Esophagus squamous epithelium (tissue), 4 donors: ENCODE results near the gene RPS25.

- PRO-cap, result no peak
- RAMPAGE, long total RNA, 4 experiments, result no peak in any of the 4 experiments
Measured at GRCh38 chr11:118500811-118501181, 26.5 kb upstream of the TTC36 start.

GRCh38 chr11:118530008-118530813 lies 781 bp upstream of the TMEM25 start:
- PRO-cap, result no peak
- RAMPAGE, long total RNA, 4 experiments, result no peak in any of the 4 experiments

DNA sequence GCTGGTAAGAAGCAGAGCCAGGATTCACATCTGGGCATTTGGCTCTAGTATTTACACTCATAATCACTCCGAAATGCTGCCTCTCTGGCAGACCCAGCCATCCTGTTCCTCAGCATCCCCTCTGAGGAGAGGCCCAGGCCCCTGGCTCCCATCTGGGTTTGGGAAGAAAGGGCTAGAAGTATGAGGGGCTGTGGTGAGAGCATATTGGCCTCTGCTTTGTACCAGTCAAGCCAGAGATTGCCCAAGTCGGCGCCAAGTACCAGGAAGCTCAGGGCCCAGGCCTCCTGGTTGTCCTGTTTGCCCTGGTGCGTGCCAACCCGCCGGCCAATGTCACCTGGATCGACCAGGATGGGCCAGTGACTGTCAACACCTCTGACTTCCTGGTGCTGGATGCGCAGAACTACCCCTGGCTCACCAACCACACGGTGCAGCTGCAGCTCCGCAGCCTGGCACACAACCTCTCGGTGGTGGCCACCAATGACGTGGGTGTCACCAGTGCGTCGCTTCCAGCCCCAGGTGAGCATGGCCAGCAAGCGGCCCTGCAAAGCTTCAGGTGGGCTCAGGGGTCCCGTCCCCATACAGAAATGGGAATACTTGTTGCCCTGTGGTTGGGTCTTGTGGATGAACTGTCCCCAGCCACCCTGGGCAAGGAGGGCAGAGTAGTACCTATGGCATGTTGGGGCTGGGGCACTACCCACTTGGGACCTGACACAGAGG lies 1.9 kb downstream of the TMEM25 start:
- PRO-cap, result no peak
- RAMPAGE, long total RNA, 4 experiments, result no peak in any of the 4 experiments

DNA sequence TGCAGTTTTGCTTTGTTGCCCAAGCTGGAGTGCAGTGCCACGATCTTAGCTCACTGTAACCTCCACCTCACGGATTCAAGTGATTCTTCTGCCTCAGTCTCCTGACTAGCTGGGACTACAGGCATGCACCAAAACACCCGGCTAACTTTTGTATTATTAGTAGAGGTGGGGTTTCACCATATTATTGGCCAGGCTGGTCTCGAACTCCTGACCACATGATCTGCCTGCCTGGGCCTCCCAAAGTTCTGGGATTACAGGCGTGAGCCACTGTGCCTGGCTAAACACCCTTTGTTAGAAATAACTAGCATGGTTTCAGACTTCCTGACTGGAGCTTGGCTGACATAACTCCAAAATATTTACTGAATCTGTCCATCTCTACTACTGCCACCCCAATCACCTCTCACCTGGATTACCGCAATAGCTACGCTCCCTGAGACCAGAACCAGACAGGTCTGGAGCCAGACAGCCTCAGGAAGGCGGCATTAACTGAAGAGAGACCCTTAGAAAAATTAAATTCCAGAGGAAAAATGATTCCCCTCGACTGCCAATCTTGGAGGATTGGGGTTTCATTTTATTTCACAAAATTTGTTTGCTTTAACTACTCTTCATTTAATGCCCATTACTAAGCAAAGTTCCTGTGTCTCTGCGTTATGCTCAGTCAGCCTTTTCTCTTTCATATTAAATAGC lies 13.0 kb downstream of the TMEM25 start:
- PRO-cap, result no peak
- RAMPAGE, long total RNA, 4 experiments, result no peak in any of the 4 experiments

GRCh38 chr11:118571549-118572140 lies 564 bp upstream of the ARCN1 start:
- PRO-cap, result no peak
- RAMPAGE, long total RNA, 4 experiments, result no peak in any of the 4 experiments

DNA sequence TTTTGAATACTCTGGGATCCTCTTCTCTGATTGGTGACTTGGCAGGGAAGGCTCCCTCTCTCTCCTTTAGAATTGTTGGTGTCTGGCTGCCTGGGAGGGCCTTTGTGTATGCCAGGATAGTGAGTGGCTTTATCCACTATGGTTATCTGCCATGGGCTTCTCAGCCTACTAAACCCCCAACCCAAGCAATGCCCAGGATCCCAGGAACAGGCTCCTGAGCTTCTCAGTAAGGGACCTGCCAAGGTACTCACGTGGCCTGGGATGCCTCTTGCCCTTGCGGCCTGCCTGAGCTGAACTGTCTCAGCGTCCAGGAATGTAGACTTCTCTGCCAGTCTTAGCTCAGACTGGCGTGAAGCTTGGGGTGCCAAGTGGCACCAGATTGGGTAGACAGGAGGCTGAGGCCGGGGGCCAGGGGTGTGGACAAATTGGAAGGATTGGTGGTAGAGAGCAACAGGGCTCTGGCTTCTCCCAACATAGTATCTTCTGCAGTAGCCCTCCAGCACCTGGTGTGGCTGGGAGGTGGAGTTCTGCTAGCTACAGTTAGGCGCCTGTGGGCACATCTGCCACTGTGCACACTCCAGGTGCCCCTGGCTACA lies 15.5 kb downstream of the PHLDB1 start:
- PRO-cap, result bidirectional peak, plus-strand start at position 479 of the sequence, minus-strand start at position 297 of the sequence
- RAMPAGE, long total RNA, 4 experiments, result no peak in any of the 4 experiments

DNA sequence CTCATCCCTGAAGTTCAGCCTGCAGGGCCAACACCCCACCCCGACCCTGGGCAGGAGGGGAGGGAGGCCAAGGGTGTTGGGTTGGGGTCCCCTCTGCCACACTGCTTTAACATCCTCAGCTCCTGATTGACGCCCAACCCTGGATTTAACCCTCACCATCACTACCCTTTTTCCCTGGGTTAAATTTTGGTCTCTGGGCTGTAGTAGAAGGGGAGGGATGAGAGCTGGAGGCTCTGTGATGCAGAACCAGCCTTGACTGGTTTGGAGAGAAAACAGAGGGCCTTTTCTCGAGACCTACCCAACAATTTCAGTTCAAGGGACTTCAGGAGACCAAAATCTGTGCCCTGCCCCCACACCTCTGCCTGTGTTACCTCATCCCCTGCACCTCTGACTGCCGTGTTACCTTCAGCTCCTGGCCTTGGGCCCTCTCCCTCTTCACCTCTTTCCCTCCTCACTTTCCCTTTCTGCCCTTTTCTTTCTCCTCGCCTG lies 26.9 kb downstream of the PHLDB1 start:
- PRO-cap, result no peak
- RAMPAGE, long total RNA, 4 experiments, result no peak in any of the 4 experiments

GRCh38 chr11:118660731-118661667 lies 18.5 kb downstream of the TREH start:
- PRO-cap, result no peak
- RAMPAGE, long total RNA, 4 experiments, result no peak in any of the 4 experiments

DNA sequence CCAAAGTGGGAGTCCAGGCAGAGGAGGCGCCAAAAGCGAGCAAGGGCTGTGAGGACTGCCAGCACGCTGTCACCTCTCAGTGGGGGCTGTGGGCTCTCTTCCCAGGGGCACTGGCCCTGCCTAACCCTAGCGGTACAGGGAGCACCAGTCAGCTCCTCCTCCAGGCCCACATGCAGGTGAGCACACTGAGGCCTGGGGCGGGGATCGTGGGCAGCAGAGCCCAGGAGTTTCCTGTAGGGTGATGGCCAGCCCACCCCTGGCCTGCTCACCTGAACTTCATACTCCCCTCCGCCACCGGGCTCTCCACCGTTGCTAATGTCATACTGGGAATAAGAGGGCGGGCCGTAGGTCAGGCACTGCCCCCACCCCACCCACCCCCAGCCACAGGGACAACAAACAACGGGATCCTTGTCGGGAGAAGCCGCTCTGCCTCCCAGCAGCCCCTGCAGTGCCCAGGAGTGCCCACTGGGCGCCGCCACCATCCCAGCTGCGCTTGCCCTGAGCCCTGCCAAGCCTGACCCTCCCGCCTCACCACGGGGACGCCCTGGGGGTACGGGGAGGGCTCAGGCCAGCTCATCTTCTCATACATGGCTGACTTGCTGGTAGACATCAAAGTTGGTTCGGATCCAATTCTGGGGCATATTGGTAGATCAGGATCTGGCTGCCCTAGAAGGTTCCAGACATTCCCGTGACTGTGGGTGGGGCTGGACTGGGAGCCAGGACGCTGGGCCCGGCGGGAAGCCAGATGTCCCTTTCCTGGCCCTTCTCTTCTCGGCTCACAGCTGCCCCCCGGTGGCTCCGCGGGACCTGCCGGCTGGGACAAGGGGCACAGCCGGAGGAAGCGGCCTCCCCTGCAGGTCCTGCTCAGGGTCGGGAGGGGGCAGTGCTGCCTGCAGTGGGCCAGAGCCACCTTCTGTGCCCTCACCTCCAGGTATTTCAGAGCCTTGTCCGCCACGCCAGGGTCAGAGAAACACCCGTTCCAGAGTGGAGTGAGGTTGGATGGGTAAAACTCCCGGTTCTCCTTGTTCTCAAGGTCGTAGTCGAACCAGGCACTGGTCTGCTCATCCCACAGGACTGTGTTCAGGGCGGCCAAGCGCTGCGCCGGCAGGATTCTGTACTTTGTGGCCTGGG lies 10.4 kb upstream of the TREH start:
- PRO-cap, result no peak
- RAMPAGE, long total RNA, 4 experiments, result no peak in any of the 4 experiments

GRCh38 chr11:118699390-118699952 lies 20.0 kb upstream of the TREH start:
- PRO-cap, result bidirectional peak, plus-strand start at chr11:118699757, minus-strand start at chr11:118699643
- RAMPAGE, long total RNA, 4 experiments, result no peak in any of the 4 experiments

- PRO-cap, result no peak
- RAMPAGE, long total RNA, 4 experiments, result no peak in any of the 4 experiments
Measured at GRCh38 chr11:118784212-118784704, 6.7 kb downstream of the DDX6 start.

- PRO-cap, result bidirectional peak, plus-strand start at chr11:118791811, minus-strand start at chr11:118791715
- RAMPAGE, long total RNA, 4 experiments, result no peak in any of the 4 experiments
Measured at GRCh38 chr11:118791567-118792085, 662 bp upstream of the DDX6 start.

- PRO-cap, result no peak
- RAMPAGE, long total RNA, 4 experiments, result no peak in any of the 4 experiments
Measured at GRCh38 chr11:118893791-118894204, 10.1 kb downstream of the CXCR5 start.

DNA sequence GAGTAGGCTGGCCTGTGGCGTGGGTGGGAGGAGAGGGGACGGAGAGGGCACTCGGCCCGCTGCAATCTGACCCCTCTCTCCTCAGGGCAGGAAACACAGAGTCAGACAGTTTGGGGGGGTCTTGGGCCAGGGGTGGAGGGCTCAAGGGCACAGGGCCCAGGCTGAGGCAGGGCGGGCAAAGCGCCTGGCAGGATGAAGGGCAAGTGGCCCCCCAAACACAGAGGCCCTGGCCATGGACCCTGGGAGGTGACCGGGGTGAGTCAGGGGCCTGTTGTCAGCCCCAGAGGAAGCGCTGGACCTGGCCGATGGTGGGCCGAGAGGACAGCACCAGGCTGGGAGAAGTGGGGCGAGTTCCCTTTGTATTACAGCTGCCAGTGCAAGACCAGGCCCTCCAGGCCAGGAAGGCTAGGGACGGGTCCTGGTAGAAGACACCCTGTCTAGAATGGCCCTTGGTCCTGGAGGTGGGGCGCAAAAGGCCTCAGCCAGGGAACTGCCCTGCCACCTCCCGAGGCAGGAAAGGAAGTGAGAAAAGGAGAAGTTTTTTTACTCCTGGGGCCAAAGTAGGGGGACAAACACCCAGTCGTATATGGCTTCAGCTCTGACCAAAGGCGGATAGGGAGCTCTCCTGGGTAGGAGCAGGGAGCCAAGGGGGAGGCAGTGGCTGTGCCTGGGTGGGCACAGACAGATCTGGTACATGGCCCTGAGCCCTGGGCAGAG lies 12.8 kb downstream of the CXCR5 start:
- PRO-cap, result no peak
- RAMPAGE, long total RNA, 4 experiments, result no peak in any of the 4 experiments

- PRO-cap, result no peak
- RAMPAGE, long total RNA, 4 experiments, result no peak in any of the 4 experiments
Measured at GRCh38 chr11:118898735-118899341, 15.1 kb downstream of the CXCR5 start.

DNA sequence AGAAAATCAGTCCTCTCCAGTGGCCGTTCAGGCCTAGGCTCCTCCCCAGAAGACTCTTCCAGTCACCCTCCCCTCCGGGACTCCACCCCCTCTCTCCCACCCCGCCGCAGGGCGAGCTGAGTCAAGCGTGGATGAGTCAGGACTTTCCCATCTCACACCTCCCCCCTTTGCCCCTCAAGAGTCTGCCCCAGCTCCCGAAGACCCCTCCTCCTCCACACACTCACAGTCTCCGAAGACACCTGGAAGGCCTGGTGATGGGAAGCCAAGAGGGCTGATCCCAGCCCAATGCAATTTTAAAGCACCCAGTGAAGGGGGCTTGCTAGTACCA lies 13.8 kb downstream of the BCL9L start:
- PRO-cap, result bidirectional peak, plus-strand start at position 119 of the sequence, minus-strand start at position 35 of the sequence
- RAMPAGE, long total RNA, 4 experiments, result no peak in any of the 4 experiments

DNA sequence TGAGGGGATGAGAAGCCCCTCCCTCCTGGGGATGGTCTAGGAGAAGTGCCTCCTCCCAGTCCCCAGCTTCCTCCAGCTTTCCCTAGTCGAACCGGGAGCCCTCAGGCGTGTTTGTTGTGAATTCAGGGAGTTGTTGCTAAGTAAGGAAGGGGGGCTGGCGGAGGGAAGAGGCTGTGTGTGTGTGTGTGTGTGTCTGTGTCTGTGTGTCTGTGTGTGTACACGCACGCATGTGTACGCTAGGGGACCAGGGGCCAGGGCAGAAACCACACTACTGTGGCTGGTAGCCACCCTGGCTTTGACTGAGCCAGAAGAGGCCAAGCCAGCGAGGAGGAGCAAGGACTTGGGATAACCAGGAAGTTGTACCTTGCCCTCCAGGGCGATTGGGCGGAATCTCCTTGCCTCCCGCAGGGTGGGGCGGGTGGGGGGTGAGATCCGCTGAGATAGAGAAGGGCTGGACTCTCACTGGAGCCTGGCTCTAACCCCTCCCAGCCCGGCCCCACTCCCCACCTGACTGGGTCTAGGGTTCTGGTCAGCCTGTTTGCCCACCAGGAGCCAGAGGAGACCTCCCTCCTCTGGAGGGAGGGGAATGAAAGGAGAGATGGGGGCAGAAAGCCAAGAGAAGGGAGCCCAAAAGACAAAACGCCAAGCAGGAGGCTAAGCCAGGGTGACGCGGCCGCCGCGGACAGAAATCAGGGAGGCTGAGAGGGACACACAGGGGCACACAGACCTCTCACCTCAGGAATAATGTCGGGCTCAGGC lies 7.5 kb downstream of the BCL9L start:
- PRO-cap, result bidirectional peak, plus-strand start at position 192 of the sequence, minus-strand start at position 113 of the sequence; bidirectional peak, plus-strand start at position 555 of the sequence, minus-strand start at position 301 of the sequence
- RAMPAGE, long total RNA, 4 experiments, result no peak in any of the 4 experiments

DNA sequence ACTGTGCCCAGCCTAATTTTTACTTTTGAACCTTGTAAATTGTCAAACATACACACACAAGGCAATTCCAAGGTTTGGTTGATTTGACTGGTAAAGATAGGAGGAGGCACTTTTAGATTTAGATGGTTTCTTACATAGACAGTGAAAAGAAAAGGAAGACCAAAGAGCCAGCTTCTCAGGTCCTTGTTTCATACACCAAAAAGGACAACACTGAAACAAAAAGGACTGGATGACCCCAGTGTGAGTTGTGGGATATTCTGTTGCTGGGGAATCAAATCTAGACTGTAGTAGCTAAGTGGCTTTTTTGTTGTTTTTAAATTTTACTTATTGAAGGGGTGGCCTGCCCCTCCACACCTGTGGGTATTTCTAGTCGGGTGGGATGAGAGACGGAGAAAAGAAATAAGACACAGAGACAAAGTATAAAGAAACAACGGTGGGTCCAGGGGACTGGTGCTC lies 9.9 kb downstream of the CENATAC start:
- PRO-cap, result no peak
- RAMPAGE, long total RNA, 4 experiments, result no peak in any of the 4 experiments

- PRO-cap, result no peak
- RAMPAGE, long total RNA, 4 experiments, result no peak in any of the 4 experiments
Measured at GRCh38 chr11:119009619-119010163, 8.5 kb downstream of the RPS25 start.

DNA sequence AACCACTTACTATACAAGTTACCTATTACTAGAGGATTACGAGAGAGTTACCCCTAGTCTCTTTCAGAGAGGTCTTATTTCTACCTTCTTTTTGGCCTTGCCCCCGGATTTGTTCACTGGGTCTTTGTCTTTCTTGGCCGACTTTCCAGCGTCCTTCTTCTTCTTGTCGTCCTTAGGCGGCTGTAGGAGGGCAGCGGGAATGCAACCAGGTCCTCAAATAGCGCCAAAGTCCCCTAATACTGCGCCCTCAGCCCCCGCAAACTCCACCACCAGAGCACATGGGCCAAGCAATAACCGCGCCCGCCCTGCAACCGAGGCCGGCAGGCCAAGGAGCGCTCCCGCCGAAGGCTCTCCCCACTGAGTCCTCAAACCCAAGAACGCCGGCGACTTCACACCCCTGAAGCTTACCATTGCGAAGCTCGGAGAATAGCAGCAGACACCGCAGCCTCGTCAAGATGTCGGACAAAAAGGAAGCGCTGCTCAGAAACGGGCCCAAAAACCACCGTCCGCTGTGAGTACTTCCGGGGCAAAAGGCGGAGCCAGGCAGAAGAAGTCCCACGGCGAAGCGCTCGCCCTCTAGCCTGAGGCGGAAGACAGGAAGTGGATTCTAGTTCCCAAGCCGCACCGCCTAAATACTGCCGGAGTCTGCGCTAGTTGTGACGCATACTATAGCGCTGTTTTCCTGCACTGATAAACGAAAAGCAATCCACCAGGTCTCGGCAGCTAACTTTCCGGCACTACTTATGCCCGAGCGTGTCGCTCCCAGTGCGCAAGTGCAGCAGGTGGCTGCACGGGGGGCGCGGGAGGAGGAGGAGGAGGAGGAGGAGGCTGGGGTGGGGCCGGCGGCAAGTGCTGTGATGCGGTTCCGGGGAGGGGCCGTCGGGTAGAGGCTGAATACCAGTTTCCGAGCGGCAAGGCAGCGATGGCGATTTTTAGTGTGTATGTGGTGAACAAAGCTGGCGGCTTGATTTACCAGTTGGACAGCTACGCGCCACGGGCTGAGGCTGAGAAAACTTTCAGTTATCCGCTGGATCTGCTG lies at the start of gene RPS25:
TSS of gene RPS25 (minus strand) at position 470 of the 1,039 bp plus-strand sequence.
- PRO-cap, result bidirectional peak, plus-strand start at position 900 of the sequence, minus-strand start at position 470 of the sequence
- RAMPAGE, long total RNA, 4 experiments, result start-site peak on the plus strand in 4 of 4 experiments, centred at positions 889 to 910 of the sequence, 61 to 174 reads per replicate; start-site peak on the minus strand in 4 of 4 experiments, centred at positions 475 to 484 of the sequence, 3,151 to 14,329 reads per replicate